Melanocyte of skin (primary cell): Measurements from ENCODE around the genes TRAPPC2L and SLC22A31.

DNA sequence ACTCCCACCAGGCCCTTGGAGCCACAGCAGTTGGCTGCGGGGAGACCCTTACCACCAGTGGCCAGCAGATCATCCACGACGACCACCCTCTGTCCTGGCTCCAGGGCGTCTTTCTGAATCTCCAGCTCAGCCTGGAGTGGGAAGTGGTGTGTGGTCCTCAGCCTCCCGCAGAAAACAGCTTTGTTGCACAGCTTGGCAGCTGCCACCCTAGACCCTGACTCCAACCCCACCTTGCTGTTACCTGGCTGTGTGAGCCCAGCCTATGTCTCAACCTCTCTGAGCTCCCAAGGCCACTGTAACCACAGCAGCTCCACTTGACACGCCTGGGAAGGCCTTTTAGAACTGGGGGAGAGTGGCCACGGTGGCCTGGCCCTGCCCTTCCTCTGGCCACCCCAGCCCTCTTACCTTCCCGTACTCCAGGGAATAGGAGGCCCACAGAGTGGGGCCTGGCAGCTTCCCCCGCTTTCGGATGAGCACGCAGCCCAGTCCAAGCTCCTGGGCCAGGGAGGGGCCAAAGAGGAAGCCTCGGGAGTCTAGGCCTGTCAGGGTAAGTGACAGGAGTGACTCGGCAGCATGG is 1.6 kb downstream of the APRT start:
- CAGE, long polyA plus RNA, 2 experiments, result no peak in any of the 2 experiments

DNA sequence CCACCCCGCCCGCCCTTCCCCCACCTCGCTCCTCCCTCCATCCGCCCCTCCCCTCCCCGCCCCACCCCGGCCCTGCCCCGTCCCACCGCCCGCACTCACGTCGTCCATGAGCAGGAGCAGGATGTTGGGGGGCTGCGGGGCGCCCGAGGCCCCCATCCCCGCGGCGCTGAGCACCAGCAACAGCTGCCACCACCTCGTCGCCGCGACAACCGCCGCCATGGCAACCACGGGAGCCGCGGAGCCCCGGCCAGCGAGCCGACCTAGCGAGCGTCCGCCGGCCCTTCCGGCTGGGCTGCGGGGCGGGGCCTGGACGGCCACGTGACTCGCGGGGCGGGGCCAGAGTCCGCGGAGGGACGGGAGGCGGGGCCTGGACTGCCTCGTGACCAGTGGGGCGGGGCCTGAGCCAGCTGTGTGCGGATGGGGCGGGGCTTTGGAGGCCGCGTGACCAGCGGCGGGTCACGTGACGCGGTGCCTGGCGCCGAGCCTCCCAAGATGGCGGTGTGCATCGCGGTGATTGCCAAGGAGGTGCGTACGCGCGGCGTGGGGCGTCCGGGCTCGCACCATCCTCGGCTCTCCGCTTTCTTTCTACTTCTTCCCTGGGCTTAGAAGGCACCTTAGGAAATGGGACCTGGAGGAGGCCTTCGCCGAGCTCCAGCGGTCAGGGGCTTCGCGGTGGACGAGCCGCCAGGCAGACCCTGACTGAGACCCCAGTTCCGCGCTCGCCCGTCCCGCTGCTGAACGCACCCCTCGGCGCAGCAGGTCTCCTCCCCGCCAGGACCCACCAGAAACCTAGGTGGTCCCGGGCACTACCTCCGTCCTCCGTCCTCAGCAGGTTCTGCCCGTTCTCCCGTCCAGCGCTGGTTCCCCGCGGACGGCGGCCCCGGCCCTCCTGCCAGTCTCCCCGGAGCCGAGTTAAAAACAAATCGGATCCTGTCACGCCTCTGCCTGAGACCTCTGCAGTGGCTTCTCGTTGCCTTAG is at the start of gene TRAPPC2L:
TRAPPC2L (plus strand) TSS at position 469 of the 979 bp plus-strand sequence.
- CAGE, long polyA plus RNA, 2 experiments, result start-site peak on the plus strand in 2 of 2 experiments, centred at positions 473 to 479 of the sequence, 50 to 345 reads per replicate

DNA sequence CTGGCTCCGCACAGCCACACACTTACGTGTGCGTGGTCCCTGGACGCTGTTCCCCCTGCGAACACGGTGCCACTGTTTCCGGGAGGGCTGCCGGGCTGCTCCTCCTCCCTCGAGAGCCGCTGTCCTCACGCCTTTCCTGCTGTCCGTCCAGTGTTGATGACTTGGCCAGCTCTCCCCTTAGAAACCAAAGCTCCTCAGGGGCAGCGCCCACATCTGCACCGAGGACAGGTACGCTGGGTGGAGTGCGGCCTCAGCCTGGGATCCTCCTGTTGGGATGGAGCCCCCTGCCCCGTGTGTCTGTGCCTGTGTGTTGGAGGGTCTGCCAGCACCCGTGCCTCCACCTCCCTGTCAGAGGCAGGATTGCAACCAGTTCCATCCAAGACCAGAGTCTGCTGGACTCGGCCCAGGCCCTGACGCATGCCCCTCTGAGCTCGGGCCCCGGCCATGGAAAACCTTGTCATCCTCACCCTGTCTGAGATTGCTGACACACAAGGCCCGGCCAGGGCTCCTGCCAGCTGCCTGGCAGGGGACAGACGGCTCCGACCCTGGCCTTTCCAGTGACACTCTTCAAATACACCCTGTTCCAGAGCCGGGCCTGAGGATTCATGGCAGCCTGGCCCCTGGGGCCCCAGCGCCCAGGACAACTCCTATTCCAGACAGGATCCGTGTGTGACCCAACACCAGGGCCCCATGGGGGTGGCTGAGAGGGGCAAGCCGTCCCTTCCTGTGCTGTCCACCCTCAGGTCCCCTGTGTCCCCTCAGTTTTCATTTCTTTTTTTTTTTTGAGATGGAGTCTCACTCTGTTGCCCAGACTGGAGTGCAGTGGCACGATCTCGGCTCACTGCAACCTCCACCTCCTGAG is 3.1 kb upstream of the PABPN1L start:
- CAGE, long polyA plus RNA, 2 experiments, result no peak in any of the 2 experiments

- CAGE, long polyA plus RNA, 2 experiments, result no peak in any of the 2 experiments
Observed at GRCh38 chr16:88882481-88883030, 16.1 kb upstream of the PABPN1L start.

DNA sequence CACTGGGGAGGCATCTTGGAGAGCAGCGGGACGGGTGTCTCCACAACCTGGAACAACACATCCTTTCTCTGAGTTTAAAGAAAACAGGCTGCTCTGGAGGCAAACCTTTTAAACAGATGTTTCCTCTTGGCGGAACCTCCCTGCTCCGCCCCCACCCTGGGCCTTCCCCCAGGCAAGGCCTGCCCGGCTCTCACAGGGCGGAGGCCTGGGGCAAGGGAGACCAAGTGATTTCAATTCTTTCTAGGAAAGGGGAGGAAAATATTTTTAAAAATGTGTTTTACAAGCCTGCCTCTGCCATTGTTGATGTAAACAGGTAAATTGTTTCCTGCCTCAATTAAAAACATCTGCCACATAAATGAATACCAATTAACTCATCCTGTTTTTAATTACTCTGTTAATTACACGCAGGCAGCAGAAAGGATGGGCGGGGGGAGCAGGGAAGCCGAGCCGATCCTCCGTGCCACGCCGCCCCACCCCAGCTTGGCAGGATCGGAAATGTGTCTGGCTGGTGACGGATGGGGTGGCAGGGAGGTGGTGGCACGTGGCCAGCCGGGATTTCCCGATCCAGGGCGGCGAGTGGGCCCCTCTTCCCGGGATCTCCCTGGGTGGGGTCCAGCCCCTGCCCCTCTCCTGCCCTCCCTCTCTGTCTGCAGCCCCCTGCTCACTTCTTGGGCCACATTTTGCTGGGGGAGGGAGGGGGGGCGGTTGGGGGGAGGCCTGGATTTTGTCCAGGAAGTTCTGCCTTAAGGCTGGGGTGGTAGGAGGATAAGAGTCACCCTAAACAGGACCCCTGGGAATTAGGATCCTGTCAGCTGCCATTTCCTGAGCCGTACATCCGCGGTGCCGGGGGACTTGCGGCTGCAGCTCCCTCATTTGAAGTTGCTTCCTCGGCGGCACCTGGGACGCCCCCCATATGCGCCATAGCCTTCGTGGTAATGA is 54.7 kb upstream of the PABPN1L start:
- CAGE, long polyA plus RNA, 2 experiments, result no peak in any of the 2 experiments

DNA sequence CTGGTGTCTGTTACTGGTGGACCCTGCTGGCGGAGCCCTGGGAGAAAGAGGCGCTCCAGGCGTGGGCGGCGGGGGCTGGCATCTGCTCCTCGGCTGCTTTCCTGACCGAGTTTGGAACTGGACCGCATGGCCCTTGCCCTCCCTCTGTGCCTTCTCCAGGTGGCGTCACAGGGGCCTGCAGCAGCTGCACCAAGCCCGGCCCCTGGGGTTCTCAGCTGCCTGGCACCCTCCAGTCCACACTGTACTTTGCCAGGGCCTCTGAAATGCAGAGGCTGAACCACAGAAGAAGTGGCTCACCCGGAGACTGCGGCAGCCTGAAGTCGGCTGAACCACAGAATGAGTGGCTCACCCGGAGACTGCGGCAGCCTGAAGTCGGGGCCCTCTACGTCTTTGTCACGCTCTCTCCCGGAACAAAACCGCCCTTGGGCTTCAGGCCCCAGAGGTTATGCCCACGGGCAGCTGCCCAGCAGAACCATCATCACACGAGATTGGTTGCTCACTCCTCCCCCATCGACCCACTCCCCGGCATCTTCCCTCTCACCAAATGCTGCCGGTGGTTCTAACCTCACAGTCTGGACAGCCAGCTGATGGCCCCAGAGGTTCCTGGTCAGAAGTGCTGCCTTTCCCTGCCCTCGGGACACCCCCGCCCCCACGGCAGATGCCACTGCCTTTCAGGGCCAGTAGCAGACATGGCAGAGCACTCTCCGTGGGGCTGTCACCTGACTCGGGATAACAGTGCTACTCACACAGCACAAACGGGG is 20.2 kb downstream of the CBFA2T3 start:
- CAGE, long polyA plus RNA, 2 experiments, result no peak in any of the 2 experiments

- CAGE, long polyA plus RNA, 2 experiments, result no peak in any of the 2 experiments
Observed at GRCh38 chr16:88972766-88973765, 3.9 kb downstream of the CBFA2T3 start.

DNA sequence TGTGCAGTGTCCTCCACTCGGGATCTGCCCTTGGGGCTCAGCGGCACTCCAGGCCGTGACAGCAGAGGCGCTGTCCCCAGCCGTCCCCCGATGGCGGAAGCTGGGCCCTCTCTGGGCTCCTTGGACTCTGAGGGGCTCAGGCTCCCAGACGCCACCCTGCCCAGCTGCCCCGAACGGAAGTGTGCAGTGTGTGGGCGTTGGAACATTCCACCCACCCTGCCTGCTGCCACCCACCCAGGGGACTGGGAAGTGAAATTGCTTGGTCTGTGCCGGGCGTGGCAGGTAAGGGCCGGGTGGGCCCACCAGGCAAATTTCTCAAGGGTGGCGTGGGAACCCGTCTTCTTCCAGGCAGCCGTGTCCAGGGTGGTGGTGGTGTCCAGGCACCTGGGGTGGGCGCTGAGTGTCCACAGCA is 28.6 kb upstream of the ACSF3 start:
- CAGE, long polyA plus RNA, 2 experiments, result no peak in any of the 2 experiments

GRCh38 chr16:89071739-89072463 is 21.8 kb upstream of the ACSF3 start:
- CAGE, long polyA plus RNA, 2 experiments, result no peak in any of the 2 experiments

DNA sequence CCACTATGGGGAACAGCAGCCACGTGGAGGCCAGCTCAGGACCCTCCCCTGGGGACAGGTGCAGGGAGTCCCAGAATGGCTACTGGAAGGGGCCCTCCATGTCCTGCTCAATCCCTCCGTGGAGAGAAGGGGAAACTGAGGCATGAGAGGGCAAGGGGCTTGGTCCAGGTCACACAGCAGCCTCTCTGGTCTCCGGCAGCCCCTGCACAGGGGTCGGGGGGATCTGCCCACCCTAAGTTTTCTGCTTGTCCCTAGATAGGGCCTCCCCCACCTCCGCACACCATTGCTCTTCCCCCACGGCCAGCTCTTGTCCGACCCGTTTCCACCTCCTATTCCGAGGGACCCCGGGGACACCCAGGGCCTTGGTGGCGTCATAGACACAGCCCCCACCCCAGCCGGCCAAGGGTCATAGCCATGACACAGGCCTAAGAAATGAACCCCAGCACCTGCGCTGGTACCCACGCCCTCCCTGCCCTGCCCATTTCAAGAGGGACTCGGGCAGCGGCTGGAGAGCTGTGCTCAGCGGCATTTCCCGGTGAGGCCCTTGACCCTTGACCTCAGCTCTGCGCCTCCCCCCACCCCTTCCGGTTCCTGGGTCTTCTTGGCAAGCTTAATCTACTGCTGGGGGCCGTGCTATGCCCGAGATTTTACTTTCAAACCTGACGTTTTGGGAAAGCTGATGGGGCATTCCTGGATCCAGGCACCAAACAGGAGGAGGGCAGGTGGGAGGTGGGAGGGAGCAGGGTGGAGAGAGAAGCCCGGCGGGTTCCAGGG is at the start of gene SLC22A31:
SLC22A31 (minus strand) TSS at position 724 of the 774 bp plus-strand sequence.
- CAGE, long polyA plus RNA, 2 experiments, result no peak in any of the 2 experiments

DNA sequence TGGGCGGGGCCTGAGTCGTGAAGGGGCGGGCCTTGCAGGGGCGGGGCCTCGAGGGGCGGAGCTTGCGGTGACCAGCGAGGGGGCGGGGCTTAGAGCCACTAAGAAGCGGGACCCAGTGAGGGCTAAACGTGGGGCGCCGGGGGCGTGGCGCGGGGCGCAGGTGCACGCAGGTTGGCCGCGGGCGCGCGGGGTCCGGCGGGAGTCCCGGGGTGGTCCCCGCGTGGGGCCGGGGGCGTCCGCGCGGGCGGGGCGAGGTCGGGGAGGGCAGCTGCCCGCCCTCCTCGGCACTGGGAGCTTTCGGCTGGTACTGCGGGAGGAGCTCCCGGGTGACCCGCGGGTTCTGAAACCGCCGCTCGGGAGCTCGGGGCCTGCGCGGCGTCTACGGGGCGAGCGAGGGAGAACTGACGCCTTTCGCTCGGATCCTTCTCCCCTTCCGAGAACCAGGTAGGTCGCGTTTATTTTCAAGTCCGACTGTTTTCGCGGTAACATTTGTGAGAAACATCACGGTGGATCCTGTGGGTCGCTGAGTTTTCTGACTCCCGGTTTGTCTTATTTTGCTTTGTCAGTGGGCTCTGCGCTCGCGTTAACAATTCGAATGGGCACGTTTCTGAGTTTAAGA is 30.2 kb downstream of the ZNF778 start:
- CAGE, long polyA plus RNA, 2 experiments, result no peak in any of the 2 experiments

DNA sequence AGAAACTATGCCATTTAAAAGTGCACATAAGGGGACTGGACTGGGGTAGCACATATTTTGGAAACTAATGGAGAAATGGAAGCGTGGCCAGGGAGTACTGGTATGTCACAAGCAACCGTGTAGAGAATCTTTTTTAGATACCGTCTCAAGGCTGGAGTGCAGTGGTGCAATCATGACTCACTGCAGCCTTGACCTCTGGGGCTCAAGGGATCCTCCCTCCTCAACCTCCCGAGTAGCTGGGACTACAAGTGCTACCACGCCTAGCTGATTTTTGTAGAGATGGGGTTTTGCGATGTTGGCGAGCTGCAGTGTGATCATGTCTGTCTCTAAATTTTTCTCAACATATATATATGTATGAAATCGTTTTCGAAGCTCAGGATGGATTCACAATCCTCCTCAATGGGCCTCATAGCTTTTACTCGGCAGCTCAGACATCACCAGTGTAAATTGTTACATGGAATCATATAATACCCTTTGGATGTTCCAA is 51.6 kb downstream of the ZNF778 start:
- CAGE, long polyA plus RNA, 2 experiments, result no peak in any of the 2 experiments

DNA sequence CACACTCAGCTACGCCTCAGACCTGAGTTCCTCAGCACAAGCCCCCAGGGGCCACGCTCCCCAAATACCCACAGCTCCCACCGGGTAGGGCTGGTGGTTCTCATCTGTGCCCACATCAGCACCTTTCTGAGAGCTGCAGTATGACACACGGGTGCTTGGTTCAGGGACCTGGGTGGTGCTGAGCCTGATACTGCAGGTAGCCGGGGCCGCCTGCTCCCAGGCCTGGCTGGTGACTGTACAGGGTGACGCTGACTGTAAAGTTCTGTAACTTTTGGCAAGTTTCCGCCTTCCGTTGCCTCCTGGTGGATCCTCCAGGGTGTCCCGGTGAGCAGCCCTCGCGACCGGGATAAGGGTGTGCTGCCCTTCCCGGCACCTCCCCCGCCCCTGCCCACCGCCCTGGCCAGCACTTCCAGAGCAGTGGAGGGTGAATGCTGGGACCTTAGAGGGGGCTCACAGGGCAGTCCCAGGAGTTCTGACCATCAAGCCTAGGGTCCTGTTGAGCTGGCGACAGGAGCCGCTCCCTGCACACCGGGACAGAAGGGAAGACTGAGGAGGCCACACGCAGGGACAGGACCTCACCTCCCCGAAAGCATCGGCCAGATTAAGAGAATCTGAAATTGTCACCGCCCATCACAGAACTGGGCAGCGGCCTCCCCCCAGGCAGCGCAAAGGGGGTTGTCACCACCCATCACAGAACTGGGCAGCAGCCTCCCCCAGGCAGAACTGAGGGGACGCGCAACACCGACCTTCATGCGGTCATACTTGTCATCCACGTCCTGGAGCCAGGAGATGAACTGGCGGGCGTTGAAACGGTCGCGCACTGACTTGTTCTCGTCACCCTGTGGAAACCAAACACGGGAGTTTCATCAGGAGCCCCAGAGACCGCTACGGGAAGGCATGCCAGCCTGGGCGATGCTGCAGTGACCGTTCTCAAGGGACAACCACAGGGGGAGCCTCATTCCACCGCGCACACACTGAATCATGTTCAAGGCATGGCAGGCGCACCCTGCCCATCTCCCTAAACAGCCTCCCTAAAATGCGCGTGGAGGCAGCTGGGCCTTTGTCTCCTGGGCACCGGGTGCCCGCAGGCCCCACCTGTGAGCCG is 52.9 kb downstream of the ZNF778 start:
- CAGE, long polyA plus RNA, 2 experiments, result no peak in any of the 2 experiments

- CAGE, long polyA plus RNA, 2 experiments, result no peak in any of the 2 experiments
Observed at GRCh38 chr16:89284261-89285075, 67.0 kb downstream of the ZNF778 start.

- CAGE, long polyA plus RNA, 2 experiments, result no peak in any of the 2 experiments
Observed at GRCh38 chr16:89322683-89323397, 105.3 kb downstream of the ZNF778 start.

DNA sequence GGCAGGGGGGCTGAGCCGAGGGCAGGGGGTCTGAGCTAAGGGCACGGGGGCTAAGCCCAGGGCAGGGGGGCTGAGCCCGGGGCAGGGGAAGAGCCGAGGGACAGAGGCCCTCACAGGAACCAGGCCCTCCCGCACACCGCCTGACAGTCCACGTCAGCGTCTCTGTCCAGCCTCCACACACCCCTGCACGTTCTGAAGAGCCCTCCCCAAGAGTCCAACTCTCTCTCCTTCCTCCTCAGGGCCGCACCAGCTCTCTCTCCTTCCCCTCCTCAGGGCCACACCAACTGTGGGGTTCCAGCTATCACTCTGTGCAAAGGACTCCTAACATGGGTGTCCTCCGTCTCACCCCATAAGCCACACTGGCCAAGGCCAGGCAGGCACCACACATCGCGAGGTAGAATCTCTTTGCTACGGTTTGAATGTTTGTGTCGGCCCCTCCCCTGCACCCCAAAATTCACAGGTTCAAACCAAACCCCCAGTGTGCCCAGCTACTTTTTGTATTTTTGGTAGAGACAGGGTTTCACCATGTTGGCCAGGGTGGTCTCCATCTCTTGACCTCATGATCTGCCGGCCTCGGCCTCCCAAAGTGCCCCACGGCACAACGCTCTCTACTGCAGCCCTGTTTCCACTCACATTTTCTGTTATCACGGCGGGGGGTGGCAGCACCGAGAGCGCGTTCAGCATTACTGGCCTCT is 106.2 kb downstream of the ZNF778 start:
- CAGE, long polyA plus RNA, 2 experiments, result no peak in any of the 2 experiments

DNA sequence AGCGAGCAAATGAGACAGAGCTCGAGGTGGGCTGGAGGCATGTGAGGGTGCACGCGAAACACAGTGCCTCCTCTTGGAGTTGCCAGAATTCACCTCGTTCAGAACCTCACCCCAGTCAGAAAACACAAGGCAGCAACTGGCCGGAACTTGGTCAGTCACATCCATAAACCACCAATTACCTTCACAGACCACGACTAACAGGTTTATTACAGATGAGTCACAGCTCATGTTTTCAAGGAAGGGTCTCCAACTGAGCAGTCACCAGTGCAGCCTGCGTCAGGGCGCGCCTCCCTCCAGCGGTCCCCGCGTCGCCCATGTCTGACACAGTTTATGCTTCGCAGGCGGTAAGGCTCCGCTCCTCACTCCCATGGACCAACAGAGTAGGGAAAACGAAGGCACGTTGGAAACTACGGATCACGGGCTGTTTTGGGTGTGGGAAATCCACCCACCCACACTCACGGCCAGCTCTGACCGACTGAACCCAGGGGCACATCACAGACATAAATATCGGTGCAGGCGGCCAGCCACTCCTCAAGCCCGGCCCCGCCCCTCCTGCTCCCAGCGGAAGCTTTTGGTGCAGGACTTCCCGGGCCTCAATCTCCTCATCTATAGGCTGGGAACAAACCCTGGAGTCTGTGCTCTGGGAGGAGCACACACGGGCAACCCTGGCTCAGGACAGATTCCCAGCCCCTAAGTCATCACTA is 126.2 kb downstream of the ZNF778 start:
- CAGE, long polyA plus RNA, 2 experiments, result no peak in any of the 2 experiments

DNA sequence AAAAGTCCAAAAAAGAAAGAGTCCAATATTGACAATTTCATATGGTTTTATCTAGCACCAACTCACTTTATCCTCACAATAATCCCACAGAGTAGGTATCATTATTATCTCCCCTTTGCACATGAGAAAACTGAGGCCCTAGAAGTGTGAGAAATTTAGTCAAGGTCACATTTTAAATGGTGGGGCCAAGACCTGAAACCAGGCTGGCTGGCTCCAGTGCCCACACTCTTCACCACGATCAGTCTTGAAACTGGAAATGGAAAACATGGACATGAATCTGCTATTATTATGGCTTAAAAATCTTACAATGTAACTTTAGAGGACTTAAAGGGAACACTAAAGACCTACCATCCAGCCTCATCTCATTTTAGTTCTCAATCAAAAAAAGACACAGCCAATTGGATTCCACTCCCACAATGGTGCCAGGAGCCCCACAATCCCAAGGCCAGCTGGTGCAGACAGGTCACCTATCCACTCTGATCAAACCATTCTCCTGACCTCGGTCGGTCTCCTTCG is 65.2 kb downstream of the ANKRD11 start:
- CAGE, long polyA plus RNA, 2 experiments, result no peak in any of the 2 experiments

GRCh38 chr16:89461768-89462828 is 28.3 kb downstream of the ANKRD11 start:
- CAGE, long polyA plus RNA, 2 experiments, result no peak in any of the 2 experiments

DNA sequence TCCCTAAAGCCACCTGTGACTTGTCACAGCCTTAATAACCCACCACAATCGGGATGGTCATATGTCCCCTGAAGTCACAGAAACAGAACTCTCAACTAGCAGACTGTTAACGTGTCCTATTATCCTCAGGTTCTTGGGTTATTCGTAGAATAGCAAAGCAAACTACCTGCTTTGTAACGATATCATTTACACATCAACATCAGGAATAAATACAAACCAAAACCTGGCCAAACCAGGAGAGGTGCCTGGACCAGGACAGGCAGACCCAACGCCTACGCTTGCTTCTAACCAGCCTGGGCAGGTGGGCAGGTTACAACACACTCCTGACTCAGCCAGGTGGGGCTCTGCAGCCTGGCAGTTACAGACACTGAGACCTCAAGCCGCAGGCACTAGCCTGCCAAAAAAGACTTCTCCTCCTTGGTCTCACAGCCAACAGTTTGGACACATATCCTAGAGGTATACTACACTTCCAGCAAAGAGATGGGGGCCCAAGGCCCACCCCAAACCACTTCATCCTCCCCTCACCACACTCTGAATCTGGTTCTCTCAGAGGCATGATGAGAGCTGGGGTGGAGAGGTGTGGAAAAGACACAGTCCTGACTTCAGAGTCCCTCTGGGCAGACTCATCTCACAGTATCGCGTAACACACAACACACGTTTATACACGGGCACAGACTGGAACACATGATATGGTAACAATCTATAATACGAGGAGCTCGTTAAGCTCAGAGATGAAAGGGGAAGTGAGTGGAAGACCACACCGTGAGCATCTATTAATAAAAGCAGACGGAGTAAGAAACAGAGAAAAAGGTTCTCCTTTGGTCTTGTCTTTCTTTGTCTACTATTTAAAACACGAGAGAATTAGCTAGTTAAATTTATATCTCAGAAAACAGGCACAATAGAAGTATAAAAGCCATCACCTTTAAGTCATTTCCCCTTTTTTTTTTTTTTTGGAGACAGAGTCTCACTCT is 13.8 kb downstream of the ANKRD11 start:
- CAGE, long polyA plus RNA, 2 experiments, result no peak in any of the 2 experiments